ENCODE measurements around the genes IL2RG, CXorf49 and PIN4.

- RRBS, result no CpG with 5 or more reads among the region's 14 CpGs
These were observed at the start of gene IL2RG for GRCh38 chrX:71111410-71112686. IL2RG (minus strand) TSS chrX:71111577.

- RRBS, result 77% methylated on average over 4 of the region's 11 CpGs
These were observed 19.5 kb downstream of the NLGN3 start for GRCh38 chrX:71164129-71164583.

- RRBS, result no CpG with 5 or more reads among the region's 7 CpGs
These were observed 38.7 kb downstream of the NLGN3 start for GRCh38 chrX:71183271-71183754.

GRCh38 chrX:71388622-71389026, 22.5 kb downstream of the TAF1 start:
- RRBS, result no CpG with 5 or more reads among the region's 3 CpGs

- RRBS, result no CpG with 5 or more reads among the region's 28 CpGs
These were observed at the start of gene CXorf49 for GRCh38 chrX:71718148-71718469. CXorf49 (minus strand) TSS chrX:71718285.

DNA sequence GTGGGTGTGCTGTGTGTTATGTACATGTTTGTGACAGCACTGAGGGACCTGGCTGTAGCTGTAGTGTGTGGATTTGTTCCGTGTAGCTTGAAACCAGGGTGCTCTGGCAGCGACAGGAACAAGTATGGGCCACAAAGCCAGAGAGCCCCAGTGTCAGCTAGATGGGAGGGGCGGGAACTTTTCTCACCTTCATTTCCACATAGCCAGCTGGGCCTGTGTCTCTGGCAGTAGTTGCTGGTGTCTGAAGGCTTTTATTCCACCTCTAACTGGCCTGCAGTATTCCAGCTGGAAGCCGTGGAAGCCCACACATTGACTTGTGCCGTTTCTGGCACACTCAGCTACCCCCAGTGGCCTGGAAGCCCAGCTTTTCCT, 82.2 kb downstream of the NHSL2 start:
- RRBS, result no CpG with 5 or more reads among the region's 5 CpGs

GRCh38 chrX:72027114-72027759, 116.6 kb downstream of the NHSL2 start:
- RRBS, result no CpG with 5 or more reads among the region's 11 CpGs

- RRBS, result no CpG with 5 or more reads among the region's 6 CpGs
These were observed 60.1 kb upstream of the PIN4 start for GRCh38 chrX:72121209-72122106.

GRCh38 chrX:72125813-72126778, 55.5 kb upstream of the PIN4 start:
- RRBS, result no CpG with 5 or more reads among the region's 10 CpGs

DNA sequence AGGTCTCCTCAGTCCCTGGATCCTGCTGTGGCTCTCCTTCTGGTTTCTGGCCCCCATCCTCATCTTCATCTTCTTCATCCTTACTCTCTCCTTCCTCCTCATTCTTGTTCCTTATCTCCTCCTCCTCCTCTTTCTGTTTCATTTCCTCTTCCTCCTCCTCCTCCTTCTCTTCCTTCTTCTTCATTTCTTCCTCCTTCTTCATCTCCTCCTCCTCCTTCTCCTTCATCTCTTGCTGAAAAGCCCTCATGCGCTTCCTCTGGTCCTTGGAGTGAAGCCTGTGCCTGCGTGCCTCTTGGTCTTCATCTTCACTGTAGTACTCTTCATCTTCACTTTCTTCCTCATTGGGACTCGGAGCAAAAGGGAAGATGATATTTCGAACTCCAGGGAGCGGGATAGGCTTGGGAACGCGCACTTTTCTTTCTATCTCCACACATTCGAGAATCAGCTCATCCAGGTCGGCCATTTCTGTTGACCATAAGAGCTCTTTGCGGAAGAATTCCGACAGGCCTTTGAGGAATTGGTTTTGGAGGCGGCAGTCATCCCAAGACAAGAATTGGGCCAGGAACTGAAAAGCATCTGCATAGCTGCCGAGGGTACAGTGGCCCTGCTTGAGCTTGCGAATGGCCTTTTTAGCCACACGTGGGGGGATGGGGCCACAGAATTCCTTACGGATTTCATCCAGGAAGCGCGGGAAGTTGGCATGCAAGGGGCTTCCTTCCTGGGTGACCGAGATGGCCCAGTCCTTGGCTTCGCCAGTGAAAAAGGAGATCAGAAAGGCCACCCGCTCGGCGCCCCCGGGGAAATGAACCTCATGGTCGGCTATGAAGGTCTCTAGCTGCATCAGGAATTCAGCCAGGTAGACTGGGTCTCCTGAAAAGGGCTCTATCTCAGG, 51.1 kb upstream of the PIN4 start:
- RRBS, result no CpG with 5 or more reads among the region's 25 CpGs

GRCh38 chrX:72180871-72182163, at the start of gene PIN4:
PIN4 (plus strand) TSS chrX:72181757.
- RRBS, result 2% methylated on average over 5 of the region's 50 CpGs

- RRBS, result no CpG with 5 or more reads among the region's 2 CpGs
These were observed 41.7 kb upstream of the CITED1 start for GRCh38 chrX:72347411-72347763.

GRCh38 chrX:72620350-72621544, 48.1 kb upstream of the HDAC8 start:
- RRBS, result no CpG with 5 or more reads among the region's 10 CpGs

GRCh38 chrX:72714383-72715091, 431 bp upstream of the PHKA1 start:
- RRBS, result no CpG with 5 or more reads among the region's 25 CpGs

- RRBS, result no CpG with 5 or more reads among the region's 3 CpGs
These were observed 362.9 kb upstream of the ZCCHC13 start for GRCh38 chrX:73941014-73941554.

DNA sequence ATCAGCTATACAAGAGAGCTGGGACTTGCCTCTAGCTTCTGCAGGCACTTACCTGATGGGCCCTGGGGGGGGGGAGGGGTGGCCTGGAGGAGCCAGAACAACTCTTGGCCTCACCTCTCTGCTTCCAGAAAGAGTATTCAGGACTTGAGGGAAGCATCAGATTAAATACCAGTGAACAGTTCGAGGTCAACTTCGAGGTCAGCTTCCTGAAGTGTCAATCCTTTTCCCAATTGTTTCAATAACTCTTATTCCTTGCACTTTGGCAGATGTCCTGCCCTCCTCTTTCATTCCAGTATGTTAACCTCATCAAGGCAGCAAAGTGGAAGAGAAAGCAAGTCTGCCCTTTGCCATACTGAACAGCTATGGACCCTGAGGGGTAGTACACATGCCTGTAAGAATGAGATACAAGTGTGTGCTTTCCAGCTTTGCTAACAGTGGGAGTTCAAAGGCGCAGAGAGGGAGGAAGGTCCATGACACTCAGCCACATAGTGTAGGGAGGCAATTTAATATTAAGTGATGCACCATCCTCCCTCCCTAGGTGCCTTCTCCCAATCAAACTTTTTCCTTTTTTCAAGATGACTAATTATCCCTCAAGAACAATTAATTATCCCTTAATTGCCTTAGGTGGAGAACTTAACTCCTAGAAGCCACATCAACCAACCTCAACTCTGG, 96.5 kb upstream of the ZCCHC13 start:
- RRBS, result no CpG with 5 or more reads among the region's 3 CpGs

DNA sequence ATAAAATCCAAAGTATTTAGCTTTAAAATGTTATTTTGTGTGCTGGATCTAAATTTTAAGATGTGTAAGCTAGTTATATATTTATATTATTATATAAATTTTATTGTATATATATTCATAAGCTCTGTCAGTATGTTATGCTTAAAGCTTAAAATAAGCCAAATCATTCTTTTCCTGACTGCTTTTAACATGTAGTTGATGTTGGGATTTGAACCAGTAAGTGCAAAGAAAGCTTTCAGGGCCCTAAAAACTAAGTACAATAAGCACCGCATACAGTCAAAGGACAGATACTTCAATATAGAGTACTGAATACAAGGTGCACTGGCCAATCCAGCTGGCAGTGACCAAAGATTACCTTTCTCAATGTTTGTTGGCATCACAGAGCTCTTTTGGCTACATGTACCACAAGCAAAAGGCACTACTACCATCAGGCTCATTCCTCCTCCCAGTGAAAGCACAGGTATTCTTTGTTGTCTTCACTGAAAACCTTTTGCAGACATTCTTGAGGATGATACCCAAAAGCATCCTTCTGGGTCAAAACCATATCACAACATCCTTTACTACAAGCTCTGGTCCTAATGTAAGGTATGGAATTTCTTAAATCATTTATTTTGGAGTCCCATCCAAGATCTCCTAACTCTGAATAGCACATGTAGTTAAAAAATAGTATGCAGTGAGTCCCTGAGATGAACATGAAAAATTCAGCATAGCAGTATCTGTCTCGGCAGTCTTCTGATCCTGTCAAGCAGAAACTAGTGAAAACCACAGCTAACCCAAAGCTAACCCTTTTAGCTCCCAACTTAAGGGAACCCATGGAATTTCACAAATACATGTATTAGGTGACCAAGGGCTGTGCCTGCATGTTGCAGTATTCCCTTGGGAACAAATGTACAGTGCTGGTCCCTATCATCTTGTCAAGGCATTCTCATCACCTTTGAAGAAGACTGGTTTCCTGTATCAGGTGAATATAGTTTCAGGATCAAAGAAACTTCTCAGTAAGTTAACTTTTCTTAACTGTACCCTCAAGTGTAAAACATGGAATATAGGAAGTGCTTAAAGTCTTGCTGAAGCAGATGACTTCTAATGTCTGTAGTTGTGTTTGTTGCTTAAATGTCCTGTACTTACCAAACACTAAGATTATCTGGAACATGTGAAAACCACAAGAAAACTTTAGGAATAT, 65.0 kb upstream of the ZCCHC13 start:
- RRBS, result no CpG with 5 or more reads among the region's 2 CpGs

- RRBS, result 39% methylated on average over 3 of the region's 15 CpGs
These were observed 54.0 kb upstream of the ZCCHC13 start for GRCh38 chrX:74249522-74250801.

GRCh38 chrX:74259438-74260845, 44.0 kb upstream of the ZCCHC13 start:
- RRBS, result no CpG with 5 or more reads among the region's 19 CpGs

DNA sequence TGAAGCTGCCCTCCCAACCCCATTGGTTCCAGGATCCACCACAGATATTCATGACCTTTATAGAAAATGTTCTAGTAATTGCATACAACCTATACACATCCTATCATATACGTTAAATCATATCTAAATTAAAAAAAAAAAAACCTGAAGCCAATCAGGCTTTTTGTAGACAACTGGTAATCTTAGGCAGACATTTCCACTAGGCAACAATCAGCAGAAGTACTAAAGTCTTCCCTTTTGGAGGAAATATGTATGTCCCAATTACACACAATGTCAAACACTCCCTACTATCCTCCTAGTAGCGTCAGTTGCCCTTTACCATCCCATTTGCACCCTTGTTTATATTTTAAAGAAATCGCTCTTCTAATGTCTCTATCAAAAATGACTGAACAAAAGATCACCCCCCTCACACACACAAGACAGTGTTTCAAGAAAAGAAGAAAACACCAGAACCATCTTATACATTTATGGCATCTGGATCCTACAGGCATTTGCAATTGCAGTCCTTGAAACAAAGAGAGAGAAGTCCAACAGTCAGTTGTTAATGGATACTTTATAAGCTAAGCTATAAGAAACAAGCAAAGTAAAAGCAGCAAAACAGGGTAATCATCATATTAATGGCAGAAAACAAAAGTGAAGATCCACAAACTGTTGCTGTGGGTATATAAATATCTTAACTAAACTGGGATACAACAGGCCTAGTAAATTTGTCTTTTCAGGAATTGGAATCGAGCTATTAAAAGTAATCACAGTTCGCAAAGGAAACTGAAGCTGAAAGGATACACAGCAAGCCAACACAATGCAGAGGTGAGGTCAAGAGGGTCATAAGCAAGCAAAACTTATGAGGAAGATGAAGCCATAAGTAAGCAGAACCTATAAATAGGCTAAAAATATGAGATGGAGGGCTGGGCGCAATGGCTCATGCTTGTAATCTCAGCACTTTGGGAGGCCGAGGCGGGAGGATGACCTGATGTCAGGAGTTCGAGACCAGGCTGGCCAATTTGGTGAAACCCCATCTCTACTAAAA, 35.8 kb upstream of the ZCCHC13 start:
- RRBS, result no CpG with 5 or more reads among the region's 9 CpGs

Data from foreskin fibroblast (primary cell).